Tibial nerve (tissue), 3 donors: ENCODE measurements around the genes ALX3 and LRIF1.

- PRO-cap = no peak
- RAMPAGE, long total RNA, 3 experiments = no peak in any of the 3 experiments
Measured at GRCh38 chr1:110022198-110022973, 12.0 kb upstream of the STRIP1 start.

- PRO-cap = unidirectional peak, minus-strand start at chr1:110035040; unidirectional peak, minus-strand start at chr1:110035297
- RAMPAGE, long total RNA, 3 experiments = no peak in any of the 3 experiments
Measured at GRCh38 chr1:110034843-110035447, 521 bp downstream of the STRIP1 start.

GRCh38 chr1:110048608-110049369 lies 14.4 kb downstream of the STRIP1 start:
- PRO-cap = no peak
- RAMPAGE, long total RNA, 3 experiments = no peak in any of the 3 experiments

DNA sequence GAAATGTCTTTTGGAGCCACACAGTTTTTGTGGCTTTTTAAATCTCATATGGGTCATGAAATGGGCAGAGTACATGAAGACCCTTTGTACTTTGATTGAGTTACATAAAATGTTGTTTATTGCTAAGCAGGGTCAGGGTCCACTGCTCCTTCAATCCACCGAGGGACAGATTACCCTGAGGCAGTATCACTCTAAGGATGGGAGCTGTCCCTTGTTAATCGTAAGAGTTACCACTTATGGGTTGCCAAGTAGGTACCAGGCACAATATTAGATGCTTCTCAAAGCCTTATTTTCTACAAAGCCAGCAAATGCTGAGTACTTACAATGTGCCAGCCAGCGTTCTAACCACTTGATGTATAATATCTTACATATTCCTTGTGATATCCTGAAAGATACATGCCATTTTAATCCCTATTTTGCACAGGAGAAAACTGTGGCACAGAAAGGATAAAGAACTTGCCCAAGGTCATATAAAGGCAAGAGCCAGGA lies 14.5 kb downstream of the ALX3 start:
- PRO-cap = no peak
- RAMPAGE, long total RNA, 3 experiments = no peak in any of the 3 experiments

DNA sequence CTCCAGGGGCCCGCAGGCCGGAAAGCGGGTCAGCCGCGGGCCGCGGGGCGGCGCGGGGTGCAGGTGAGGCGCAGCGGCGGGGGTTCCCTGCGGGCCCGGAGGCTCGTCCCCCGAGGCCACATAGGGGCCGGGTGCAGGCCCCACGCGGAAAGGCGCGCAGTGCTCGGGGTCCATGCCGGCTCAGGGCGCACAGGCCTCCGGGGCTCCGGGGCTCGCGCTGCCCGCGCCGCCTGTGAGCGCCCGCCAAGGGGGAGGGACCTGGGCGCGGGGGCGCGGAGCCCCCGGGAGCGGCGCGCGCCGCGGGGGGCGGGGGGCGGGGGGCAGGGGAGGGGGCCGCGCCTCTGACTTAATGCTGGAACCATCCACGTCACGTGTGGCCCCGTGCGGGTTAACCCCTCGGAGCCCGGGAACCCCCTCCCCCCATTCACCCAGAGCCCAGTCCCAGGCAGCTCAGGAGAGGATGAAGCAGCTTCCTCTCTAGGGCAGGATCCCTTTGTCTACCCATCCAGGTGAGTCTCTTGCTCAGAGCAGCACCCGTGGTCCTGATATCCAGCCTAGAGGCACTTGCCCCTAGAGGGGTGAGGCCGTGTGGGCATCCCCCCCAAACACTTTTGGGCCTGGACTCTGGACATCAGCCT lies at the start of gene ALX3:
TSS of gene ALX3 (minus strand) at position 234 of the 638 bp plus-strand sequence.
- PRO-cap = no peak
- RAMPAGE, long total RNA, 3 experiments = no peak in any of the 3 experiments

- PRO-cap = no peak
- RAMPAGE, long total RNA, 3 experiments = no peak in any of the 3 experiments
Measured at GRCh38 chr1:110330096-110330623, 9.0 kb upstream of the RBM15 start.

DNA sequence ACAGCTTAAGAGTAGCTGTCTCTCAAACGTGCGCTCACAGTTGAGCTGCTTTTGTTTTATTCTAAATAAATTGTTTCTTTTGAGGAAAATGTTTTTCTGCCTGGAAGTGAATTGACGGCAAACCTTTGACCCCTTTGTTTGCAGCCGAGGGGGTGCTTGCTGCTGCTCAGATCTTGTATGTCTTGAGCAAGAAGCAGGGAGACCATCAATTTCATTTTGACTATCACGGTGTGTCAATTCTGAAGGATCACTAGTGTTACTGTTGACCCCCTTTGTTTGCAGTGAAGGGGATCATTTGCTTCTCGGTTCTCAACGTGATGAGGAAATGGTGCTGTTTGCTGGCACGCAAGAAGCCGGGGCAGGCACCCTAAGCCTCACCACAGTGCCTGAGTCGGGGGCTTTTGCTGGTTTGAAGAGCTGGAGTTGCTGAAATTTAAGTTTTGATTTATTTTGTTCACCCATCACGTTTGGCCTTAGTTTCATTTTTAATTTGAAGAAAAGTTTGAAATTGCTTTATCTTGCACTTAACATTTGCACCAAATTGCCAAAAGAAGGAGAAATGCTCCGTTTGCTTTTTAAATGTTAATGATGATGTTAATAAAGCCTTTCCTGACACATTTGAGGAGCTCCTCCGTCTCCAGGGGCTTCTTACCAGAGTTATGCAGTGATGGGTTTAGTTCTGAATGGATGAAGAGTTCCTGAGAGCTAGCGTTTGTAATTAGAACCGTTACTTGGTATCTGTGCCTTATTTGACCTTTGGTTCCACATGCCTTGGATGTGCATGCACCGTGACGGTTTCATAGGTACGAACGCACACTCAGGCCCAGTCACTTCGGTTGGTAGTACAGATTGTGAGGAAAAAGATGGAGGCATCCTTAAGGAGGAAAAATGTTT lies 7.7 kb downstream of the RBM15 start:
- PRO-cap = no peak
- RAMPAGE, long total RNA, 3 experiments = no peak in any of the 3 experiments

- PRO-cap = no peak
- RAMPAGE, long total RNA, 3 experiments = no peak in any of the 3 experiments
Measured at GRCh38 chr1:110413684-110414140, 6.2 kb upstream of the LAMTOR5 start.

- PRO-cap = no peak
- RAMPAGE, long total RNA, 3 experiments = no peak in any of the 3 experiments
Measured at GRCh38 chr1:110433694-110434189, 17.2 kb upstream of the PROK1 start.

DNA sequence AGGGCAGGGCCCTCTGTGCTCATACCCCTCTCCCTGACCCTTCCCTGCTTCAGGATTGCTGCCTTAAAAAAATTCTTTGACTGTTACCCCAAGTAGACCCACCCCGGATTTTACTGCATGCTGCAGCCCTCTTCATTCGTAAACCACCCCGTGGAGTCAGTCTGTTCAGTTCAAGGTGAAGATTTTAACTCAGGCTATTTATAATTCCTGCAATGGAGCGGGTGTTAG lies 15.9 kb downstream of the PROK1 start:
- PRO-cap = no peak
- RAMPAGE, long total RNA, 3 experiments = no peak in any of the 3 experiments

DNA sequence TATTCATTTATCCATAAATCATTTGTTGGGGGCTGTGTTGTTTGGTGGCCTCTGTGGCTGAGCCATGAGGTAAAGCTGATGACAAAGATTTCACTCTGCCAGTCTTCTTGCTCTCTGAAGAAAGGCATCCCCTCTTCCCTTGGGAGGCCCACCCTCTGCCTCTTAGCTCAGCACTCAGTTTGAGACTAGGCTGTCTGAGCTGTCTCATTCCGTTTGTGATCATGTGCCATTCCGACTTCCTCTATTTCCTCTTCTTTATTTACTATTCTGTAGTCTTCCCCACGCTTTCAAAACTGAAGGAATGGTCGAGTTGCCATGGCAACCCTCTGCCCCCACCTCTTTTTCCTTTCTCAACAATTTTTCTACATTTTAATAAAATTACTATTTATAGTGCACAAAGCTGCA lies 30.9 kb downstream of the KCNA3 start:
- PRO-cap = no peak
- RAMPAGE, long total RNA, 3 experiments = no peak in any of the 3 experiments

- PRO-cap = no peak
- RAMPAGE, long total RNA, 3 experiments = no peak in any of the 3 experiments
Measured at GRCh38 chr1:110880630-110881445, 7.9 kb downstream of the CD53 start.

GRCh38 chr1:110905798-110906016 lies 32.8 kb downstream of the CD53 start:
- PRO-cap = no peak
- RAMPAGE, long total RNA, 3 experiments = no peak in any of the 3 experiments

- PRO-cap = no peak
- RAMPAGE, long total RNA, 3 experiments = no peak in any of the 3 experiments
Measured at GRCh38 chr1:110906201-110906786, 33.3 kb downstream of the CD53 start.

DNA sequence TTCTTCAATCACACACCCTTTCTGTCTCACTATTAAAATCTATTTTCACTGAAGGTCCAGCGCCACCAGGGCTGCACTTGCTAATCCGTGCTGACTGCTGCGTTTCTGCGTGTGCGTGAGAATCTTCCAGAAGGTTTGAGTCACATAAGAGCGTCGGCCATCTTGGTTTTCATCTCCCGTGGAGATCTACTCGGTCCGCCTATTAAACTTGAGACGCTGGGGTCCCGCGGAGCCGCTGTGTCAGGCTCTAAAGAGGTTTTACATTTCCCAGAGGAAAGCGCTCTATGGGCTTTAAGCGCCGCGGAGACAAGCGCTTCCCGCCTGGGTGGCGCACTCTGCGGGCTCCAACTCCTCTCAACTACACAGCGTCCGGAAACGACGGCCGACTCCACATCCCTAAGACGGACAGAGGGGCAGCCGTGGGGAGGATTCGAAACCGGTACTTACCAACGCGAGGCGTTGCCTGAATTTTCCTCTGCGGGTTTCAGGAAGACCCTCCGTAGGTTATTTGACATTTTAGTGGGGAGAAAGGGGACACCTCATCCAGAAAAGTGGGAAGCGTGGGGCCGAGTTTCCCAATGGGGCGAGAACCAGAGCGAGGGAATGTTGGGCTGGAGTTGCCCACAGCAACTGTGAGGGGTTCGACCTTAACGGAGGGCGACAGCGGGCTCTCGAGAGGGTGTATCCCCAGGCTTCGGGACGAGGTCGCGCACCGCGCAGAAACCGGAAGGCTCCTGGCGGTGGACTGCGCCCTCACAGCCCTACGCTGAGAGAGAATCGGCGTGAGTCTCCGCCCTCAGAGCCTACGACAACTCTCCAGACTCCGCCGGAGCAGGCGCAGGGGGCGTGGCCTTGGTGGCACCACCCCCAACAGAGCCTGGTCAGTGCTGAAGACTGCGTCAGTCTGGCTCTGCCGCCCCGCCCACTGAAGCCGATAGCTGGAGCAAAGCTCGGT lies at the start of gene LRIF1:
TSS of gene LRIF1 (minus strand) at position 749 of the 955 bp plus-strand sequence.
- PRO-cap = unidirectional peak, plus-strand start at position 172 of the sequence; bidirectional peak, plus-strand start at position 374 of the sequence, minus-strand start at position 360 of the sequence; bidirectional peak, plus-strand start outside the sequence, minus-strand start at position 747 of the sequence
- RAMPAGE, long total RNA, 3 experiments = start-site peak on the minus strand in 3 of 3 experiments, centred at positions 750 to 769 of the sequence, 28 to 101 reads per replicate

- PRO-cap = bidirectional peak, plus-strand start at chr1:110964312, minus-strand start at chr1:110963920
- RAMPAGE, long total RNA, 3 experiments = no peak in any of the 3 experiments
Measured at GRCh38 chr1:110964129-110964597, 441 bp upstream of the LRIF1 start.

GRCh38 chr1:111133688-111134268 lies 6.1 kb downstream of the DRAM2 start:
- PRO-cap = no peak
- RAMPAGE, long total RNA, 3 experiments = no peak in any of the 3 experiments

- PRO-cap = no peak
- RAMPAGE, long total RNA, 3 experiments = no peak in any of the 3 experiments
Measured at GRCh38 chr1:111491108-111491501, 12.3 kb downstream of the ADORA3 start.

GRCh38 chr1:111516082-111516809 lies 12.8 kb upstream of the ADORA3 start:
- PRO-cap = no peak
- RAMPAGE, long total RNA, 3 experiments = no peak in any of the 3 experiments

DNA sequence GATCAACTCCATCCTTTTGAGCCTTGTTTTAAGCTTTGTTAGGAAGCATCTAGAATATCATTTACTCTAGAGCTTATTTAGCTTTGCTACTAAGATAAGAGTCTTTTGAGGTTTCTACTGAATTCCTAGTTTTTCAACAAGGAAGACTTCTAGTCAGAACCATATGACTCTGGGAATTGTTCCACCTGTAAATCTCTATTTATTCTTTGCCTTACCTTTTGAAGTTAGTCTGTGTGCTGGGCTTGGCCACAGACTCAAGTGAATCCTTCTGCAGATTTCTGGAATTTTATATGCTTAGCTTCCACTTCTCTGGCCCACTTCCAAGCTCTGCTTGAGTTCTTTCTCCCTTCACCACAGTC lies 49.1 kb downstream of the INKA2 start:
- PRO-cap = no peak
- RAMPAGE, long total RNA, 3 experiments = no peak in any of the 3 experiments